K562 (cell line): ENCODE results near the genes IQCF1 and ABHD14B.

GRCh38 chr3:50358275-50359357 is 705 bp downstream of the TMEM115 start:
- RAMPAGE, long total RNA = no peak
- RRBS = 5% methylated on average over 11 of the region's 62 CpGs
PRO-cap:
- standard = no peak
- CoPRO, capped RNA only, 2 experiments = no peak in any of the 2 experiments
- CoPRO, capped and uncapped RNA, 2 experiments = no peak in any of the 2 experiments
- CoPRO, uncapped RNA only, 2 experiments = no peak in any of the 2 experiments
CAGE:
- cytosol, long polyA plus RNA = no peak
- long polyA plus RNA = no peak
- nucleolus, long total RNA = no peak
- nucleus, long polyA plus RNA = no peak

DNA sequence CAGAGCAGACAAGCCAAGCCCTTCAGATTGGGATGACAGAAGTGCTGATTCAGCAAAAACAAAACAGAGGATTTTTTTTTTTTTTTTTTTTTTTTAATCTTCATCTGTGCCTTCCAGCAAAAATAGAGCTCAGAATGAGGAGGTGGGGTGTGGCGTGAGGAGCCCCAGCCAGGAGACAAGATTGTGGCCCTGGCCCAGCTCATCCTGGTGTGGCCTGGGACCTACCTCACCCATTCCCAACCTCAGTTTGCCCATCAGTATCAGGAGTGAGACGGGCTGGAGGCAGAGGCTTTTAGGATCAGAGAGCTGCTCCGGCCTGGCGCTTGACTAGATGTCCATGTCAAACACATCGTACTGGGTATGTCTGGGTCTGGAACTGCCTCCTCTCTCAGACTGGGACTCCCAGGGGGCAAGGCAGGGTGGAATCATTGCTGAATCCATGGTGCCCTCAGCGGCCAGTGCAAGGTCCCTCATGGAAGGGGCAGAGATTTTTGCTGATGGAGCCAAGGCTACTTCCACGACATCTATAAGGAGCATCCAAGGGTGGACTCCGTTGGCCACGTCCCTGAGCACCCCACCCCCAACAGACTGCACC is 14.6 kb upstream of the CACNA2D2 start:
- RAMPAGE, long total RNA = no peak
- RRBS = no CpG with 5 or more reads among the region's 9 CpGs
PRO-cap:
- standard = no peak
- CoPRO, capped RNA only, 2 experiments = no peak in any of the 2 experiments
- CoPRO, capped and uncapped RNA, 2 experiments = no peak in any of the 2 experiments
- CoPRO, uncapped RNA only, 2 experiments = no peak in any of the 2 experiments
CAGE:
- cytosol, long polyA plus RNA = no peak
- long polyA plus RNA = no peak
- nucleolus, long total RNA = no peak
- nucleus, long polyA plus RNA = no peak

GRCh38 chr3:50580653-50581052 is 11.3 kb downstream of the HEMK1 start:
- RAMPAGE, long total RNA = no peak
- RRBS = no CpG with 5 or more reads among the region's 6 CpGs
PRO-cap:
- standard = no peak
- CoPRO, capped RNA only, 2 experiments = no peak in any of the 2 experiments
- CoPRO, capped and uncapped RNA, 2 experiments = no peak in any of the 2 experiments
- CoPRO, uncapped RNA only, 2 experiments = no peak in any of the 2 experiments
CAGE:
- cytosol, long polyA plus RNA = no peak
- long polyA plus RNA = no peak
- nucleolus, long total RNA = no peak
- nucleus, long polyA plus RNA = no peak

DNA sequence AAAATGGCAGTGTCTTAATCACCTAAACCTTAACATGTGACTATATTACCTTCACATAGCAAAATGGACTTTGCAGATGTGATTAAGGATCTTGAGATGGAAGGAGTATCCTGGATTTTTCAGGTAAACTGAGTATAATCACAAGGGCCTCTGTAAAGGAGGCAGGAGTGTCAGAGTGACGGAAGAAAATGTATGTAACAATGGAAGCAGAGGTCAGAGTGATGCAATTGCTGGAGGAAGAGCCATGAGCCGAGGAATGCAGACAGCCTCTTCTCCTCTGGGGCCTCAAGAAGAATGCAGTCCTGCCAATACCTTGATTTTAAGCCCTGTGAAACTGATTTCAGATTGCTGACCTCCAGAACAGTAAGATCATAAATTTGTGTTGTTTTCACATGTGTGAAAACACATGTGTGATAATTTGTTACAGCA is 15.1 kb downstream of the HEMK1 start:
- RAMPAGE, long total RNA = no peak
- RRBS = no CpG with 5 or more reads among the region's 2 CpGs
PRO-cap:
- standard = no peak
- CoPRO, capped RNA only, 2 experiments = no peak in any of the 2 experiments
- CoPRO, capped and uncapped RNA, 2 experiments = no peak in any of the 2 experiments
- CoPRO, uncapped RNA only, 2 experiments = no peak in any of the 2 experiments
CAGE:
- cytosol, long polyA plus RNA = no peak
- long polyA plus RNA = no peak
- nucleolus, long total RNA = no peak
- nucleus, long polyA plus RNA = no peak

- RAMPAGE, long total RNA = no peak
- RRBS = no CpG with 5 or more reads among the region's 19 CpGs
PRO-cap:
- standard = unidirectional peak, minus-strand start at chr3:50588722
- CoPRO, capped RNA only, 2 experiments = no peak in any of the 2 experiments
- CoPRO, capped and uncapped RNA, 2 experiments = no peak in any of the 2 experiments
- CoPRO, uncapped RNA only, 2 experiments = no peak in any of the 2 experiments
CAGE:
- cytosol, long polyA plus RNA = no peak
- long polyA plus RNA = no peak
- nucleolus, long total RNA = no peak
- nucleus, long polyA plus RNA = no peak
Measured at GRCh38 chr3:50587988-50588946, 18.9 kb downstream of the HEMK1 start.

- RAMPAGE, long total RNA = no peak
- RRBS = 40% methylated on average over 3 of the region's 11 CpGs
PRO-cap:
- standard = bidirectional peak, plus-strand start at chr3:50607286, minus-strand start at chr3:50607097
- CoPRO, capped RNA only, 2 experiments = no peak in any of the 2 experiments
- CoPRO, capped and uncapped RNA, 2 experiments = peak in 2 of 2 experiments; most common plus-strand start chr3:50606685 (in 1); most common minus-strand start chr3:50606782 (in 1)
- CoPRO, uncapped RNA only, 2 experiments = peak in 2 of 2 experiments; most common plus-strand start chr3:50606853 (in 1); most common minus-strand start chr3:50606848 (in 1)
CAGE:
- cytosol, long polyA plus RNA = no peak
- long polyA plus RNA = no peak
- nucleolus, long total RNA = no peak
- nucleus, long polyA plus RNA = no peak
Measured at GRCh38 chr3:50606602-50607529, 4.7 kb downstream of the CISH start.

- RAMPAGE, long total RNA = no peak
- RRBS = no CpG with 5 or more reads among the region's 4 CpGs
PRO-cap:
- standard = no peak
- CoPRO, capped RNA only, 2 experiments = no peak in any of the 2 experiments
- CoPRO, capped and uncapped RNA, 2 experiments = no peak in any of the 2 experiments
- CoPRO, uncapped RNA only, 2 experiments = peak in 2 of 2 experiments; most common plus-strand start chr3:50609659 (in 1); most common minus-strand start chr3:50609656 (in 2)
CAGE:
- cytosol, long polyA plus RNA = no peak
- long polyA plus RNA = no peak
- nucleolus, long total RNA = no peak
- nucleus, long polyA plus RNA = no peak
Measured at GRCh38 chr3:50609559-50610057, 2.0 kb downstream of the CISH start.

DNA sequence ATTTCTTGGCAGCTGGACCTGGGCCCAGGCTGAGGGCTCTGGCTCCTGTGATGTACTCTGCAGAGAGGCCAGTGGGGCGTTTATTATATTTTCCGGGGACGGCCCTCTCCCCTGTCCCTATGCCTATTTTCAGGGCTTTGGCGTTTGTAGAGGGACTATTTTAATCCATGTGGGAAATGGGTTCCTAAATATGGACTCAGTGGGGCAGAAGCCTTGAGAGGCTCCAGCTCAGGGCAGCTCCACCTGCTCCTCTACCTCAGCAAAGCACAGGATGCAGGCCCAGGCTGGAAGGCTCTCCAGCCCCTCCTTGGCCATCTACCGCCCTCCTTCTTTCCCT is 19.9 kb downstream of the MAPKAPK3 start:
- RAMPAGE, long total RNA = no peak
- RRBS = no CpG with 5 or more reads among the region's 5 CpGs
PRO-cap:
- standard = no peak
- CoPRO, capped RNA only, 2 experiments = no peak in any of the 2 experiments
- CoPRO, capped and uncapped RNA, 2 experiments = no peak in any of the 2 experiments
- CoPRO, uncapped RNA only, 2 experiments = no peak in any of the 2 experiments
CAGE:
- cytosol, long polyA plus RNA = no peak
- long polyA plus RNA = no peak
- nucleolus, long total RNA = no peak
- nucleus, long polyA plus RNA = no peak

GRCh38 chr3:51249106-51249387 is 136.0 kb upstream of the MANF start:
- RAMPAGE, long total RNA = no peak
- RRBS = no CpG with 5 or more reads among the region's 20 CpGs
PRO-cap:
- standard = no peak
- CoPRO, capped RNA only, 2 experiments = no peak in any of the 2 experiments
- CoPRO, capped and uncapped RNA, 2 experiments = no peak in any of the 2 experiments
- CoPRO, uncapped RNA only, 2 experiments = no peak in any of the 2 experiments
CAGE:
- cytosol, long polyA plus RNA = no peak
- long polyA plus RNA = no peak
- nucleolus, long total RNA = no peak
- nucleus, long polyA plus RNA = no peak

- RAMPAGE, long total RNA = no peak
- RRBS = no CpG with 5 or more reads among the region's 1 CpG
PRO-cap:
- standard = no peak
- CoPRO, capped RNA only, 2 experiments = no peak in any of the 2 experiments
- CoPRO, capped and uncapped RNA, 2 experiments = no peak in any of the 2 experiments
- CoPRO, uncapped RNA only, 2 experiments = no peak in any of the 2 experiments
CAGE:
- cytosol, long polyA plus RNA = no peak
- long polyA plus RNA = no peak
- nucleolus, long total RNA = no peak
- nucleus, long polyA plus RNA = no peak
Measured at GRCh38 chr3:51412930-51413223, 21.8 kb downstream of the RBM15B start.

DNA sequence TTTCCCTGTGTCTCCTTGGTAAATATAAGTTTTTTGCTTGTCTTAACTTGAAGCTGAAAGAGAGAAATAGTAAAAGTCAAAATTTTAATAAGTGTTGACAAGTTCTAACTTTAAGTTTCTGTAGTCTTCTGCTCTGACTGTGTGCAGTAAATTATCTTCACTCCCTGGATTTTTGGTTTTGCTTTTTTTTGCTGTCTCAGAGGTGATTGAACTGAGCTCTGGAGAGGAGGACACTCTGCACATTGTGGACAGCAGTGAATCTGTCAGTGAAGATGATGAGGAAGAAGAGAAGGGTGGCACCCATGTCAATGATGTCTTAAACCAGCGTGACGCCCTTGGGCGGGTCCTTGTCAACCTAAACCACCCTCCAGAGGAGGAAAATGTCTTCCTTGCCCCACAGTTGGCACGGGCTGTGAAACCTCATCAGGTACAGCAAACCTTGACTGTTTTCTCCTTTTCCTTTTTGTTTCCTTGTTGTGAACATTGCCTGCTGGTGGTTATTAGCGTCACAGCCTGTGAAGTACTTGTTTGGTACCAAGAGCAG is 40.5 kb upstream of the TEX264 start:
- RAMPAGE, long total RNA = no peak
- RRBS = no CpG with 5 or more reads among the region's 5 CpGs
PRO-cap:
- standard = no peak
- CoPRO, capped RNA only, 2 experiments = no peak in any of the 2 experiments
- CoPRO, capped and uncapped RNA, 2 experiments = no peak in any of the 2 experiments
- CoPRO, uncapped RNA only, 2 experiments = no peak in any of the 2 experiments
CAGE:
- cytosol, long polyA plus RNA = no peak
- long polyA plus RNA = no peak
- nucleolus, long total RNA = no peak
- nucleus, long polyA plus RNA = no peak

- RAMPAGE, long total RNA = no peak
- RRBS = no CpG with 5 or more reads among the region's 3 CpGs
PRO-cap:
- standard = no peak
- CoPRO, capped RNA only, 2 experiments = no peak in any of the 2 experiments
- CoPRO, capped and uncapped RNA, 2 experiments = no peak in any of the 2 experiments
- CoPRO, uncapped RNA only, 2 experiments = no peak in any of the 2 experiments
CAGE:
- cytosol, long polyA plus RNA = no peak
- long polyA plus RNA = no peak
- nucleolus, long total RNA = no peak
- nucleus, long polyA plus RNA = no peak
Measured at GRCh38 chr3:51681862-51682287, 10.8 kb downstream of the TEX264 start.

DNA sequence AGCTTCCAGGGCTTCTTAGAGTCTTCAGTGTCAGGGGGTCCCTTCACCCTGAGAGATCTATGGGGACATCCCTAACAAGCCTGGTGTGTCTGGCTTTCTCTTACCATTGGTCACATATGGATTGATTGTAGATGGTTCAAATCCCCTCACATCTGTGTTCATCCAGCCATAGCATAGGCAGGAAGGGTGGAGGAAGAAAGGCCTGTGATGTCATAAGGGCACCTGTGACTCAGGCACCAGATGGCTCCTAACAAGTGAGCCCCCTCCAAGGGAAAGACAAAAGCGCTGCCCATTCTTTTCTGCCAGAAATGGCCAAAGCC is at the start of gene IQCF1:
Gene IQCF1, minus strand, starts transcription at position 188 of the 320 bp plus-strand sequence.
- RAMPAGE, long total RNA = no peak
- RRBS = no CpG with 5 or more reads among the region's 1 CpG
PRO-cap:
- standard = no peak
- CoPRO, capped RNA only, 2 experiments = no peak in any of the 2 experiments
- CoPRO, capped and uncapped RNA, 2 experiments = no peak in any of the 2 experiments
- CoPRO, uncapped RNA only, 2 experiments = no peak in any of the 2 experiments
CAGE:
- cytosol, long polyA plus RNA = no peak
- long polyA plus RNA = no peak
- nucleolus, long total RNA = no peak
- nucleus, long polyA plus RNA = no peak

DNA sequence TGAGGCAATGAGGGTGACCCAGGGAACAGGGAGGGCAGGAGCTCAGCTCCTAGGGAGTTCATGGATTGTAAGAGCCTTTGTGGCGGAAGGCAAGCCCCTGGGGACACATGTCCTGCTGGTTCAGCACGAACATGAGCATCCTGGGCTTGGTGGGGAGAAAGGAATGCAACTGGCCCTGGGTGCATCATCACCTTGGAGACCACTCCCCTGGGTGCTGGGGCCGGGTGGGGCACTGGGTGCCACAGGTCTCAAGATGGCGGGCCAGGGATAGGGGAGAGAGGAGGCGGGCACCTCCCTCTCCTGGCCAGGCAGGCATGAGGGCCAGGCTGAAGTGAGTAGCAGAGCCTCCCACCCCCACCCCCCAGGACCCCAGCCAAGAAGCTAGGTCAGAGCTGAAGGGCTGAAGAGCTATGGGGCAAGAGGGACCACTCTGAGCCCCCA is 782 bp downstream of the PCBP4 start:
- RAMPAGE, long total RNA = no peak
- RRBS = no CpG with 5 or more reads among the region's 5 CpGs
PRO-cap:
- standard = no peak
- CoPRO, capped RNA only, 2 experiments = no peak in any of the 2 experiments
- CoPRO, capped and uncapped RNA, 2 experiments = no peak in any of the 2 experiments
- CoPRO, uncapped RNA only, 2 experiments = no peak in any of the 2 experiments
CAGE:
- cytosol, long polyA plus RNA = no peak
- long polyA plus RNA = no peak
- nucleolus, long total RNA = no peak
- nucleus, long polyA plus RNA = no peak

DNA sequence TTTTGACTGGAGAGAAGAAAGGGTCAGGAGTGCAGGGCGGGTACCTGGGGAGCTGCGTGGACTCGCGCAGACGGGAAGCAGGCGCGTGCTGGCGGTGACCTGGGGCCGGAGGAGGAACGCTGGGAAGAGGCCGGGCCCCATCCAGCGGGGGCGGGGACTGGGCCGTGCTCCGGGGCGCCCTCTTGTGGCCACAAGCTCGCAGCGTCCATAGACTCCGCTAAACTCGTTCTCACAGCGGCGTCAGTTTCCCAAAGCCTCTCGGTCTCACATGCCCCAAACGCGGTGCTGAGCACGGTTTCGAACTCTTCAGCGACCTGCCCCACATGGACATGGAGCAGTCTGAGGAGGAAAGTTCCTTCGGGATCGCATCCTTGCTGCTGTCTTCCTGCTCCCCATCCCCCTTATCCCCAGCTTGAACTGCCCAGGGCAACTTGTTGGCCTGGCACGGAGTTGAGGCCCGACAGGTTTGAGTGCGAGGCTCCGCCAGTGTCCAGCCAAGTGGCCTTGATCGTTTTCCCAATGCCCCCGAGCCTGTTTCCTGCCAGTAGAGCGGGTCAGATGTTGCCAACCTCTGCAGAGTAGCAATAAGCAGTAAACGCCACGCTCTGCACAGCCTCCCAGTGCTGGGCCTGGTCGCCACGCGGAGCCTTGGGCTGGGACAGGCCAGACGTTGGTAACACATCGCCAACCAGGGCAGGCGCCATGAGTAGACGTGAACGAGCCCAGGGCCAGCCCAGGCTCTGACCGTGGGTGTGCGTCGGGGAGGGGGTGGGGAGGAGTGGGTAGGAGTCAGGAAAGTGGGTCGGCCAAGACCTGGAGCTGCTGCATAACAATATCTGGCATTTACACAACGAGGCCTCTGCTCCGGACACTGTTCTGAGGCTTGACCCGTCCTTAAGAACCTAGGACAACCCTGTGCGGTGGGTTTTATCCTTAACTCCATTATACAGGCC is at the start of gene ABHD14B:
Gene ABHD14B, minus strand, starts transcription at position 129 of the 953 bp plus-strand sequence.
- RAMPAGE, long total RNA = start-site peak on the minus strand centred at position 93 of the sequence, 17 bp wide, 99 and 53 reads in 2 replicates
- RRBS = 4% methylated on average over 5 of the region's 55 CpGs
PRO-cap:
- standard = bidirectional peak, plus-strand start at position 210 of the sequence, minus-strand start at position 118 of the sequence
- CoPRO, capped RNA only, 2 experiments = peak in 2 of 2 experiments; most common plus-strand start position 191 of the sequence (in 1); most common minus-strand start position 118 of the sequence (in 2)
- CoPRO, capped and uncapped RNA, 2 experiments = peak in 1 of 2 experiments; most common plus-strand start position 217 of the sequence (in 1); most common minus-strand start position 75 of the sequence (in 1)
- CoPRO, uncapped RNA only, 2 experiments = no peak in any of the 2 experiments
CAGE:
- cytosol, long polyA plus RNA = start-site peak on the minus strand centred at position 105 of the sequence, 40 bp wide, 869 and 1,570 reads in 2 replicates
- long polyA plus RNA = start-site peak on the minus strand centred at position 94 of the sequence, 22 bp wide, 407 and 479 reads in 2 replicates
- nucleolus, long total RNA = no peak
- nucleus, long polyA plus RNA = start-site peak on the minus strand centred at position 108 of the sequence, 50 bp wide, 580 and 650 reads in 2 replicates

- RAMPAGE, long total RNA = no peak
- RRBS = no CpG with 5 or more reads among the region's 11 CpGs
PRO-cap:
- standard = no peak
- CoPRO, capped RNA only, 2 experiments = no peak in any of the 2 experiments
- CoPRO, capped and uncapped RNA, 2 experiments = no peak in any of the 2 experiments
- CoPRO, uncapped RNA only, 2 experiments = no peak in any of the 2 experiments
CAGE:
- cytosol, long polyA plus RNA = no peak
- long polyA plus RNA = no peak
- nucleolus, long total RNA = no peak
- nucleus, long polyA plus RNA = no peak
Measured at GRCh38 chr3:51977310-51978074, 2.6 kb downstream of the ABHD14A start.

DNA sequence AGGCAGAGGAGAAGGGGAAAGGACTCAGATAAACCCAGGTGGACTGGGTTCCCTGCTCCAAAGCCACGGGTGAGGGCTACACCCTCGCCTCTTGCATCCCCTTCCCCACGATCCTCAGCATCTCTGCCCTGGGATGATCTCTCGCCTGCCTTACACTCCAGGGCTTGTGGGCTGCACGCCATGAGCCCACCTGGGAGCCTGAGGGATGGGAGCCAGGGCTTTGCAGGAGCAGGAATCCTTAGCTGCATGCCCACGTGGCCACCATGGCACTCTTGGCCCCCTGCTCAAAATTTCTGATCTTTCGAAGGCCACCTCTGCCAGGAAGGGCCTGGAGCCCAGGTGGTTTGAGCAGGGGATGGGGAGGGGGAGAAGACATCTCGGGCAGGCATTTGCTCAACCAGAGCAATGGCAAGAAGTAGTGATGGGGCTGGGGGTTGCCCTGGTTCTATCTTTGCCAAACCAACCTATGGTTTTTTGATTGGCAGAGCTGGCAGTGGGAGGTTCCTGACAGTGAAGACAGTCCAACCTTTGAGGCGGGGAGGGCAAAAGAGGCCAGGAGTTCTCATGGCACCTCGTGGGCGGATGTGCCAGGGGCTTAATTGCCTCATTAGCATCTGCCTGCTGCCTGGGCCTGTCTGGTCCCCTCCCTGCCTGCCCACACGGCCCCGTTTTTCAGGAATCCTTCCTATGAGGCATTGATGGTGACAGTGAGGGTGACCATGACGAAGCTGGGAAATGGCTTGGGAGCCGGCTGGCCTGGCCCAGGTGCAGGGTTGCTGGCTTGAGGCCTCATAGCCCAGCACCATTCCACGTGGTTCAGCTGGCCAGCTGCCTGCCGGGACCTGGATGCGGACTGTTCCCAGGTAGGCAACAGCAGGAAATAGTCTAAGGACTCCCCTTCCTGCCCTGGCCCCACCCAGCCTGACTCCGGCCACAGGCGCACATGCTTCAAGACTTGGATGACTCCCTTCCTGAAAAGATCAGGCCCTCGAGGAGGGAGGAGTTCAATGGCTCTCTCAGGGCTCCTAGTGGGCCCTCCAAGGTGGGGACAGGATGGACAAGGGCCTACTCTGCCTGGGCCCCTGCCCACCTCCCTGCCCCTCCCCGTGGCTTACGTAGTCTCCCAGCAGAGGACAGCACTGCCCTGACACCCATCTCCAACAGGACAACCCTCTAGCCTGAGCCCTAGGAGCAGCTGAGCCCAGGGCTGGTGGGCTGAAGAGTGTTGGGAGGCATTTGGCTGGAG is 8.7 kb upstream of the DUSP7 start:
- RAMPAGE, long total RNA = no peak
- RRBS = 59% methylated on average over 5 of the region's 23 CpGs
PRO-cap:
- standard = no peak
- CoPRO, capped RNA only, 2 experiments = no peak in any of the 2 experiments
- CoPRO, capped and uncapped RNA, 2 experiments = no peak in any of the 2 experiments
- CoPRO, uncapped RNA only, 2 experiments = no peak in any of the 2 experiments
CAGE:
- cytosol, long polyA plus RNA = no peak
- long polyA plus RNA = no peak
- nucleolus, long total RNA = no peak
- nucleus, long polyA plus RNA = no peak

GRCh38 chr3:52174847-52175329 is 20.7 kb upstream of the POC1A start:
- RAMPAGE, long total RNA = no peak
- RRBS = no CpG with 5 or more reads among the region's 9 CpGs
PRO-cap:
- standard = no peak
- CoPRO, capped RNA only, 2 experiments = no peak in any of the 2 experiments
- CoPRO, capped and uncapped RNA, 2 experiments = no peak in any of the 2 experiments
- CoPRO, uncapped RNA only, 2 experiments = no peak in any of the 2 experiments
CAGE:
- cytosol, long polyA plus RNA = no peak
- long polyA plus RNA = no peak
- nucleolus, long total RNA = no peak
- nucleus, long polyA plus RNA = no peak